Measurements from ENCODE around the gene CLCA4.

GRCh38 chr1:85137385-85138059, 63.3 kb downstream of the SYDE2 start:
CAGE:
- cytosol, long polyA minus RNA, result no peak
- cytosol, long polyA plus RNA, result no peak
- long polyA plus RNA, result no peak
- nucleus, long polyA minus RNA, result no peak
- nucleus, long polyA plus RNA, result no peak

DNA sequence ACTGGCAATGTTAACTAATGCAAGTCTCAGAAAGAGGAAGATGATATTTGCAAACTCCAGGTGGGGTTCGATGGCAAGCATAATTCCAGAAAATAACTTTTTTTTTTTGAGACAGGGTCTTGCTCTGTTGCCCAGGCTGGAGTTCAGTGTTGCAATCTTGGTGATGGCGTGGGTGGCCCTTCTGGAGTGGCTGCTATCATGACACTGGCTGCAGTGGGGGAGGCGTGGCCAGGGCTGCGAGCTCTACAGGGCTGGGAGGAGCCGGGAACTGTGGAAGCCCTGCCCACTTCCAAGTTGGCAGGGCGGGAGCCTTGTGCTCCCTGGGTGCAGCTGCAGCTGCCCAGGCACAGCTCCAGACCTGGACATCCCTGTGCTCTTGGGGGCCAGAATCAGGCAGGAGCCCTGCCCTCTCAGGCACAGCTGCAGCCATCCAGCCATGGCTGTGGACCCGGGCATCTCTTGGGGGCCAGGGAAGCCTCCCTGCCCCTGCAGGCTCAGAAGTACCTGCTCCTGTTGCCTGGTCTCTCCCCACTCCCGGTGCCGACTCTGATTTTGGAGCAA, 7.1 kb upstream of the BCL10 start:
CAGE:
- cytosol, long polyA minus RNA, result no peak
- cytosol, long polyA plus RNA, result no peak
- long polyA plus RNA, result no peak
- nucleus, long polyA minus RNA, result no peak
- nucleus, long polyA plus RNA, result no peak

DNA sequence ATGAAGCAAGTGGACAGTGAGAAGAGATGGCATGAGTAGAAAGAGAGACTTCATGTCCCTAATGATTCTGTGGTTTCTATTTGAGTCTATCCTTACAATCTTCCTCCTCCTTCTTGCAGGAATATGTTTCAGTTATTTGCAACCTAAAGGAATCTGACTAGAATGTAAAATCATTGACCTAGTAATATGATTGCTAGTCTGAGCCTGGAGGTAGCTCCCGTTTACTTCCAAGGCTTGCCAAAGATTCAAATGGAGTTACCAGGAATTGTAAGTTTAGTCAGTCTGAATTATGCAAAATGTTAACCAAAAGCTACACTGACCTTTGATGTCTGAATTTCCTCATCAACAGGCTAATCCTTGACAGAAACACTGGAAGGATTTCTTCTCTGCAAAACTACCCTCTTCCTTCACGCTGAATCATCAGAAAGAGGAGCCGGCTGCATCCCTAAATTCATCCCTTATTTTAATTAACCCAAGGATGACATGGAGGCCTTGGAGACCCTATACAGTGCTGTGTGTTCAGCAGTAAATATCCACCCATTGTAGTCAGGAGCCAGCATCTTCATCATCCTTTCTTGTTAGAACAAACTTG, 17.4 kb downstream of the DDAH1 start:
CAGE:
- cytosol, long polyA minus RNA, result no peak
- cytosol, long polyA plus RNA, result no peak
- long polyA plus RNA, result no peak
- nucleus, long polyA minus RNA, result no peak
- nucleus, long polyA plus RNA, result no peak

DNA sequence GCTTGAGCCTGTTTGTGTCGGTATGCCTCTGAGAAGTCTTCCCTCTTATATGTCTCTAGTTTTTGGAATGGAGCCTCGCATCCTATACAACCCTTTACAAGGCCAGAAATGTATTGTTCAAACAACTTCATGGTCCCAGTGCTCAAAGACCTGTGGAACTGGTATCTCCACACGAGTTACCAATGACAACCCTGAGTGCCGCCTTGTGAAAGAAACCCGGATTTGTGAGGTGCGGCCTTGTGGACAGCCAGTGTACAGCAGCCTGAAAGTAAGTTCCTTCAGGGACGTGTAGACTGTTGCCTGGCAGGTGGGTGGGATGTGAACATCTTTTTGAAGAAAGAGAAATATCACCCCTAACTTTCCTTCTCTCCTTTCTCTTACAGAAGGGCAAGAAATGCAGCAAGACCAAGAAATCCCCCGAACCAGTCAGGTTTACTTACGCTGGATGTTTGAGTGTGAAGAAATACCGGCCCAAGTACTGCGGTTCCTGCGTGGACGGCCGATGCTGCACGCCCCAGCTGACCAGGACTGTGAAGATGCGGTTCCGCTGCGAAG, 1.9 kb downstream of the CCN1 start:
CAGE:
- cytosol, long polyA minus RNA, result no peak
- cytosol, long polyA plus RNA, result no peak
- long polyA plus RNA, result no peak
- nucleus, long polyA minus RNA, result start-site peak on the minus strand centred at position 452 of the sequence, 36 bp wide, 21 reads
- nucleus, long polyA plus RNA, result no peak

DNA sequence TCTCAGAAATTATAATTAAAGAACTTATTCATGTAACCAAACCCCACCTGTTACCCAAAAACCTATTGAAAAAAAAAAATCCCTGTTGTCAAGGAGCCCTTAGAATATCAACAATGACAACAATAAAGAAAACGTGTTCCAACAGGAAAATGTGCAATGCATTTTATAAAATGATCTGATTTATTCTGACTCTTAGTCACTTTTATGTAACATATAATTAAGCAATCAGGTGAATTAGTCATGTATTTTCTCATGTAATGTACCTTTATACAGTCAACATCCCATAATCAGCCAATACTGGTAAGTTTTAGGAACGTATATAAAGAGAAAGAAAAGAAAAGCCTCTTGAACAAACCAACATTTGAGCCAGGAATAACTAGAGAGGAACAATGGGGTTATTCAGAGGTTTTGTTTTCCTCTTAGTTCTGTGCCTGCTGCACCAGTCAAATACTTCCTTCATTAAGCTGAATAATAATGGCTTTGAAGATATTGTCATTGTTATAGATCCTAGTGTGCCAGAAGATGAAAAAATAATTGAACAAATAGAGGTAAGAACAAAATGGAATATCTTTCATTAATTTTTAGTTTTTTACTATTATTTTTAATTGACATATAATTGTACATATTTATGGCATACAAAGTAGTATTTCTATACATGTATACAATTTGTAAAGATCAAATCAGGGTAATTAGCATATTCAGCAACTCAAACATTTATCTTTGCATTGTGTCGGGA, at the start of gene CLCA4:
CLCA4 (plus strand) TSS at position 348 of the 736 bp plus-strand sequence.
CAGE:
- cytosol, long polyA minus RNA, result no peak
- cytosol, long polyA plus RNA, result no peak
- long polyA plus RNA, result no peak
- nucleus, long polyA minus RNA, result start-site peak on the plus strand centred at position 357 of the sequence, 24 bp wide, 29 reads
- nucleus, long polyA plus RNA, result no peak

GRCh38 chr1:86548763-86549501, 2.1 kb downstream of the CLCA4 start:
CAGE:
- cytosol, long polyA minus RNA, result no peak
- cytosol, long polyA plus RNA, result no peak
- long polyA plus RNA, result no peak
- nucleus, long polyA minus RNA, result no peak
- nucleus, long polyA plus RNA, result no peak

DNA sequence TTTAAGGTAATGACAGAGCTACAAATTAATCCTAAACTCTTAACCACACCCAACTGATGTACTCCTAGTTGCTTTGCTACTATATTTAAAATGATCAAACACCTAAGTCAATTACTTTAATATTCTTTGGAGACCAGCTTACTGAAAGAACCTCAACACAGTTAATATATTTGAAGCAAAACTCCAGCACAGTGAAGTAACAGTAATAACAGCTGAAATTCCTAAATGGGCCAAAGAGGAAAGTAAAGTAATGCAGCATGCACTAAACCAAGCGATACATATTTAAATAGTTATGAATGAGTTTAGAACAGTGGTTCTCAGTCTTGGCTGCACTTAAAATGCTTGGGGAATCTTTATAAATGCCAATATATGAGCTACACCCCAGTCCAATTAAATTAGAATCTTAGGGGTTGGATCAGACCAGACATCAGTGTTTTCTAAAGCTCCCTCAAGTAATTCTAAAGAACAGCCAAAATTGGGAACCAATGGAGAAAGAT, 6.3 kb downstream of the SH3GLB1 start:
CAGE:
- cytosol, long polyA minus RNA, result no peak
- cytosol, long polyA plus RNA, result no peak
- long polyA plus RNA, result no peak
- nucleus, long polyA minus RNA, result no peak
- nucleus, long polyA plus RNA, result no peak

DNA sequence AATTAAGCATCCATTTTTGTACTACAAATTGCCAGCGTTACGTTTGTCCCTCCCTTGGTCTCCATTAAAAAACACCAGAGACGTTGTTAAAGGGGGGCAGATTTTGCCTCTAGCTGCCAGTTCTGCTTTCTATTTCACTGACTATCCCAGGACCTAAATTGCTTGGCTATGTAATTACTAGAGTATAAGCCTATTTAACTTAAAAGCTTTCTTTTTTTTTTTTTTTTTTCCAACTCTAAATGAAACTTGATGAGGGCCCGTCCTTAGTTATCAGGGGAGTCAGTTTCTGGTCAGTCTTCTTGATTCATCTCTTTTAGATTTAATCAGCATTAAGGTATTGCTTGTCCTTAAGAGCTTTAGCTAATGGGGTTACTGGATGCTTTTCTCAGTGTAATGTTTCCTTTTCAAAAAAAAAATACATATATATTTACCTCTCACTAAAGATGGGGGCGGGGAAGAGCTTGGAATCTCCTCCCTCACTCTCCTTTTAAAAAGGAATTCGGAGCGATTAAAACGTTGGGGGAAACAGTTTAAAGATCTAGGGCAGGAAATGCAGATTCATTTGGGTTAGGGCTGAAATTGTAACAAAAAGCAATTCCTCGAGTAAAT, 1.2 kb downstream of the LMO4 start:
CAGE:
- cytosol, long polyA minus RNA, result no peak
- cytosol, long polyA plus RNA, result no peak
- long polyA plus RNA, result no peak
- nucleus, long polyA minus RNA, result no peak
- nucleus, long polyA plus RNA, result no peak

GRCh38 chr1:87331919-87332553, 3.4 kb downstream of the LMO4 start:
CAGE:
- cytosol, long polyA minus RNA, result no peak
- cytosol, long polyA plus RNA, result no peak
- long polyA plus RNA, result no peak
- nucleus, long polyA minus RNA, result no peak
- nucleus, long polyA plus RNA, result no peak

DNA sequence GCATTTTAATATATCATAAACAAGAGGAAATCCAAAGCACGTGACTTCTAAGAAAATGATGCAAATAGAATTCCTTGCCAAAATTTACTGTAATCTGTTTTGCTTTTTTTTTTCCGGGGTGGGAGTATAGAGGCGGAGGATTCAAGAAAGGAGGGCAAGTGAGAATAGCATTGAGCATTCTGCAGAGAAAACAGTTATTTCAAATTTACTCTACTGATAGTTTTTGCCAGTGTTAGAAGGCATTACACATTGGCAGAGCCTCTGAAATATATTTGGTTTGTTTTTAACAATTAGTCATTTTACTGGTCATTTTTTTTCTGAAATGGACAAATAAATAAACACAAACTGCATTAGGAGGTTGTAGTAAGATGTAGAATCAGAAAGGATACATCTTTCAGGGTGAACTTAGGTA, 498.4 kb downstream of the LMO4 start:
CAGE:
- cytosol, long polyA minus RNA, result no peak
- cytosol, long polyA plus RNA, result no peak
- long polyA plus RNA, result no peak
- nucleus, long polyA minus RNA, result no peak
- nucleus, long polyA plus RNA, result no peak

CAGE:
- cytosol, long polyA minus RNA, result no peak
- cytosol, long polyA plus RNA, result no peak
- long polyA plus RNA, result no peak
- nucleus, long polyA minus RNA, result no peak
- nucleus, long polyA plus RNA, result no peak
These were observed 862 bp downstream of the PKN2 start for GRCh38 chr1:88684843-88685426.

GRCh38 chr1:88773950-88774651, 90.0 kb downstream of the PKN2 start:
CAGE:
- cytosol, long polyA minus RNA, result no peak
- cytosol, long polyA plus RNA, result no peak
- long polyA plus RNA, result no peak
- nucleus, long polyA minus RNA, result no peak
- nucleus, long polyA plus RNA, result no peak

GRCh38 chr1:89115076-89115478, 10.8 kb downstream of the GBP2 start:
CAGE:
- cytosol, long polyA minus RNA, result no peak
- cytosol, long polyA plus RNA, result no peak
- long polyA plus RNA, result no peak
- nucleus, long polyA minus RNA, result no peak
- nucleus, long polyA plus RNA, result no peak

CAGE:
- cytosol, long polyA minus RNA, result no peak
- cytosol, long polyA plus RNA, result no peak
- long polyA plus RNA, result no peak
- nucleus, long polyA minus RNA, result no peak
- nucleus, long polyA plus RNA, result no peak
These were observed 43.5 kb downstream of the GBP6 start for GRCh38 chr1:89407139-89407900.

DNA sequence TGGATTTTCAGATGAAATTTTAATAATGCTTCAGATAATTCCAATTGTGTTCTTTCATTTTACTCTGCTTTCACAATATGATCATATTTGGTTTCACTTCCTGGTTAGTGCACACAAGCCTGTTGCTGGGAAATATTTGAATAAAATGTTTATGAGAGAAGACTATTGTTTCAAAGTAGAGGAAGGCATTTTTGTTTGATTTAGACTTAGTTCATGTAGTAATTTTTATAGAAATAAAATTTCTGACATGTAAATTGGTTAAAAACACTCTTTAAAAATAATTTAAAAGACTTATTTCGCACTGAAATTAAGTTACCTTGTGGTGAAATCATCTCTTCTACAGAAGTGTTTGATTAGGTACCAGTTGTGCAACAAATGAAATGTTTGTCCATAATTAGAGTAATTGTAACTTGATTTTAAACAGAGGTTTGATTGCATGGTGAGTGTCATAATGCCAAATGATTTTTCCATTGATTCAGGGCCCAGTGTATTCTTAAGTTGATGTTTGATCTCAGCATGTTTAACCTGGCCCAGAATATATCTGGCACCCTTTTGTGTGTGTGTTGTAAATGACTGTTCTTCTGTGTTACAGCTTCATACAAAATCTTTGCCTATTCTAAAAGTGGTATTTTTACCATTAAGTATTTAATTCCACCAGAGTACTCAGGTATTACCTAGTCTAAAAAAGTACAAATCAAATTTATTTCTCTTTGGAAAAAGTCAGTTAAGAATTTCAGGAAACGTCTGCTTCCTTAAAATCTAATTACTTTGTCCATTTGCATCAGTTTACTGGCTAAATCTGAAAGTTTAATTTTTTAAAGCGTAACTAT, 28.5 kb downstream of the LRRC8B start:
CAGE:
- cytosol, long polyA minus RNA, result no peak
- cytosol, long polyA plus RNA, result no peak
- long polyA plus RNA, result no peak
- nucleus, long polyA minus RNA, result no peak
- nucleus, long polyA plus RNA, result no peak

CAGE:
- cytosol, long polyA minus RNA, result no peak
- cytosol, long polyA plus RNA, result no peak
- long polyA plus RNA, result no peak
- nucleus, long polyA minus RNA, result no peak
- nucleus, long polyA plus RNA, result no peak
These were observed 21.1 kb upstream of the LRRC8C start for GRCh38 chr1:89611763-89612193.

GRCh38 chr1:89633870-89634305, 968 bp downstream of the LRRC8C start:
CAGE:
- cytosol, long polyA minus RNA, result no peak
- cytosol, long polyA plus RNA, result no peak
- long polyA plus RNA, result no peak
- nucleus, long polyA minus RNA, result no peak
- nucleus, long polyA plus RNA, result no peak

DNA sequence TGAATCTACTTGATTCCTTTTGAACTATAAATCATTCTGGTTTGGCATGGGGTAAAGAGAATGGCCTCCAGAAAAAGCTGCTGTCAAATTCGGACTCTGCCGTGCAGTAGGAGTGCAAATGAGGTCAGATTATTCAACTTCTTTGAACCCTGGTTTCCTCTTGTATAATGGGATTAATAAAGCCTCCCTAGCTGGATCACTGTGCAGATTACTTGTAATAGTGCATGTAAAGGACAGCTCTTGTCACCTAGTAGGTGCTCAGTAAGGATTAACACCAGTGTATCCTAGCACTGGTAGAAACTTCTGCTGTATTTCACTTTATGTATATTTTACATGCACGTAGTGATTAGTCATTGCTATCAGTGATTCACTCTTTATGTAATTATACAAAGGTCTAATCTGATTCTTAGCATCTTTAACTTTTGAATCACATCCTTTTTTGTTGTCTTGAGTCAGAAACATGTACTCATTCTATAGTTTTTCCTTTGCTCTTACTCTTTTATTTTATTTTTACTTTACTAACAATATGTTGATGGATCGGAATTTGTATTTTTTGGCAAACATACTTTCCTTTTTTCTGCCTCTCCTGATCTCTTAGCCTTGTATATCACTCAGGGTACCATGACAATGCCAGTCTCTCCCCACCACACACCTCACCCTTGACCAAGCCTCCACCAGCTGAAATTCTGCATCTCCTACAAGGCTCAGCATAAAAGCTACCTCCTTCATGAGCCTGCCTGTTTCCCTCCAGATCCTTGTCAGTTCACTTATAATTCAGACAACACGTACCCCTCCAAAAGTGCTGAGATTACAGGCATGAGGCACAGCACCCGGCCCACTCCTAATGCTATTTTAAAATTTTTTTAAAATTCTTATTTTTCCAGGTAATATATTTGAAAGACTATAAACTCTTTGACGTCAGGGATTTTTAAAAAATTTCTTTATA, 3.3 kb downstream of the LRRC8C start:
CAGE:
- cytosol, long polyA minus RNA, result no peak
- cytosol, long polyA plus RNA, result no peak
- long polyA plus RNA, result no peak
- nucleus, long polyA minus RNA, result no peak
- nucleus, long polyA plus RNA, result no peak

CAGE:
- cytosol, long polyA minus RNA, result no peak
- cytosol, long polyA plus RNA, result no peak
- long polyA plus RNA, result no peak
- nucleus, long polyA minus RNA, result no peak
- nucleus, long polyA plus RNA, result no peak
These were observed 93.1 kb upstream of the LRRC8D start for GRCh38 chr1:89727705-89728218.

DNA sequence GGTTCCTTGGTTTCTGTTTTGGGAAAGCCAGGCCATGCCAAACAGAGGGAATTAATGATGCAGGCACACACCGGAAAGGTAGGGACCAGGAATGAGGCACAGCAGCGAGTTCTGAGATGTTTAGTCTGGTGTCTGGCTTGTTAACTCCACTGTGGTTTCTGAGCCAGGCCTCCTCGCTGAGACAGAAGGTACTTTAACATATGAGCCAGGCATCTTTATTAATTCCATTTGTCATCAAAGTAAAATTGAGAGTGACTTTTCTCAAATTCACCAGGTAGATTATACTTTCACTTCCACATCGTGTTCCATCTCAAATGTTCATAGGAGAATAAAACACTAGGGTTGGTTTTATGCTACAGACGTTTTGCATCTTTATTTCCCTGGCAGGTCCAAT, 23.5 kb downstream of the LRRC8D start:
CAGE:
- cytosol, long polyA minus RNA, result no peak
- cytosol, long polyA plus RNA, result no peak
- long polyA plus RNA, result no peak
- nucleus, long polyA minus RNA, result no peak
- nucleus, long polyA plus RNA, result no peak

All from keratinocyte (primary cell).